Tibial artery (tissue), 1 donor: Measurements from ENCODE around the gene SYVN1.

GRCh38 chr11:64637210-64637685, 46.2 kb downstream of the SLC22A12 start:
- PRO-cap: no peak

DNA sequence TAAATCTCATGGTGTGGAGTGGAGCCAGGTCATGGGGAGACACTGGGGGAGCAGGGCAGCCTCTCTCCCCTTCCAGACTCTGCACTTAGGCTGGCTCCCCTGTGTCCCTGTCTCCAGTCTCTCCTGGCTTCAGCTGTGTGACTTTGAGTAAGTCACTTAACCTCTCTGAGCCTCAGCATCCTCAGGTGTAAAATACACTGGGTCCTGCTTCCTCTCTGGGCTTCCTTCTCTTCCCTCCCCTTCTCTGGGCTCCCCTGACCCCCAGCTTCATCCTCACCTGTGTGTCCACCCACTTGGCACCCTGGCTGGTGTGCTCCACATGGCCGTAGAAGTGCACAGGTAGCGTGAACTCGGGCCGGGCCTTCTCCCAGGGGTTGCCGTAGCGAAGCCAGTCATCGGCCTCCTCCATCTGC, 2.3 kb downstream of the PYGM start:
- PRO-cap: no peak

DNA sequence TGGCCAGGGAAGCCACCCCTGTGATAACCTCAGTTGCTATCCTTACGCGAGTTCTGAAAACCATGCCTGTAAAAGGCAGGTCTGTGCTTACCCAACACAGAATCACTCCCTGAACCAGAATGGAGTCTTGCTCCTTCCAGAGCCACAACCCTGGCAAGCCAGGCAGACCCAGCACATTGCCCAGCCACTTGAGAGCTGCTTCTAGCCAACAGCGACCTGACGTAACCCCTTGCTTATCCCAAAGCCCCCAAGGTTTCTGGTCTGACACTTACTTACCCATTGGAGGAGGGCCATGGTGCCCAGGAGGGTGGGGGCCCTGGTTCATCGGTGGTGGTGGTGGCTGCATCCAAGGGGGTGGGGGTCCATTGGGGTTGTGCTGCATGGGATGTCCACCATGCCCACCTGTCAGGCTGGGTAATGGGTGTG, 7.5 kb upstream of the PYGM start:
- PRO-cap: no peak

DNA sequence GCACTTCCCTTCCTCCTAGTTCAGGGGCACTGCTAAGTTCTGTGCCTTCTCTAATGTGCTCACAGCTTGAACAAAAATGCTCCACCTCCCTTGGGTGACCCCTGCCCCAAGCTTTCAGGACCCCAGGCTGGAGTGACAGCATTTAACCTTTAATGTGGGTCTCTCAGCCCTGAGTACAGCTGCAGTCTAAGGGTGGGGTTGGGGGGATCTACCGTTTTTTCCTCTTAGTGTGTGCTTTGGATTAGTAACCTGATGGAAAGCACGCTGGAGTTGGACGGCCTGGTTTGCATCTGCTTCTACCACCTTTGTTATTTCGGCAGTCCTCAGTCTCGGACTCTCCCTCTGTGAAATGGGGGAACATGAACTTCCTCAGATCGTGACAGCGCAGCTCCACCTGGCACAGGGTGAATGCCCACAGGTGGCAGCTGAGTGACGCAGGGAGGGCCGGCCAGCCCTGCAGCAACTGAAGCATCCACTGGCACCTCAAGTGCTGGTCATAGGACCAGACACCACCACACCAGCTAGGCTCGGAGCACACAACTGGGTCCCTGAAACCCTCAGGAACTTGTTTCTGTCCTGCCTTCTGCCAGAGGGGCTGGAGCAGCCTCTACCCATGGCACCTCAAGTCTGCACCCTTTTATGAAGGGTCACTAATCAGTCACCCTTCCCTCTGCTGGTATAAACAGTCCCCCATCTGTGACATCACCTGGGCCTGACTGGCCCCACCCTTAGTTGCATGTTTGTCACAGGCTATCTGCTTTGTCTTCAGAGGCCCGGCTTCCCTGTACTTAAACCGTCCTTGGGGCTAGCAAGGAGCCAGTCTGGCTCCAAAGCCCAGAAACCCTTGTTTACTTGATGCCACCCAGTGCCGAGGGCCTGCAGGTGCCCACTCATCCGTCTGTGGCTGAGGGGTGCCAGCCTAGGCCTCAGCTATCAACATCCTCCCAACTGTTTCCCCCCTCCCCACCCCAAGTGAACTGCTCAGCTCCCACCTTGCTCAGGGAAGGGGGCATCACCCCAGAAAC, 7.4 kb upstream of the CDC42BPG start:
- PRO-cap: no peak

DNA sequence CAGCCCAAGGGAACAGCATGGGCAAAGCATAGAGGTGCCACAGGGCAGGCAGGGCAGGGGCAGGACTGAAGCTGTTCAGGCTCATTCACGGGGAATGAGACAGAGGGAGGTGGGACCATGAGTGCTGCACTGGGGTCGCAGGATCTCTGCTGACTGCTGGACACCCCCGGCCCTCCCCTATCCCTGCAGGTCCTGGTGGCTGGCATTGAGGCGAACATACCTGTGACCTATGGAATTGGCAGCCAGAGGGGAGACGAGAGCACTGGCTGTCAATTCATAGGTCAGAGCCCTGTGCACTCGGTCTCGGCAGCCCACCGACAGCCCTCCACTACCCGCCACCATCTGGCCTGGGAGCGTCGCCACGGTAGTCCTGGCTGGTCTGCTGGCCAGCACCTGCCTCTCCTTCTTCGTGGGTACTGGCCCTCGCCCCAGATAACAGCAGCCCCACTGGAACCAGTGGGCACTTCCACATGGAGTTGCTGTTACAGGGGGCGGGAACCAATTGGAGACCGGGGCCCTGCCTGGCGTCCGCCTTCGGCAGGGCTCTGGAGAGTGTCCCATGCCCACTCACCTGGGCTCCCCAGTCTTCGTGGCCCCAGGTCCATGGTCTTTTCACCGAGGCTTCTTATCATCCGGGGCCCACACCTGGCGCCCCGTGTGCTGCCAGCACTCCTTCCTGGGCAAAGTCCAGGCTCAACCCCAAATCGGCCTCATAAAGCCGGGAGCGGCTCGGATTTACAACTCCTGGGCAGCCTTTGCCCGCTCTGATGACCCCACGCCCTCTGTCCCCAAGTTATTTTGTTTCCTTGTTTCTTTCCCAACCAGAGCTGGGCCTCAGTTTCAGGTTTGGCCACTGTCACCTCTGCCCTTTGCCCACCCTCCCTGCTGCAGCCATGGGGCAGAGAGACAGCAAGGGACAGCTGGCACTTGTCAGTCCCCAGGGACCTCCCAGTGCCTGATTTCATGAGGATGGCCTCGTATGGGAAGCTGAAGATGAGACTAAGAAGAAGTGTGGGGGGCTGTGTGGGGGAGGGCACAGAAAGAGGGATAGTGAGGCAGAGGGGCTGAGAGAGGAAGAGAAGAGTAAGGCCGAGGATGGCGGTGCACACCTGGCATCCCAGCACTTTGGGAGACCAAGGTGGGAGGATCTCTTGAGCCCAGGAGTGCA, 12.9 kb upstream of the EHD1 start:
- PRO-cap: no peak

DNA sequence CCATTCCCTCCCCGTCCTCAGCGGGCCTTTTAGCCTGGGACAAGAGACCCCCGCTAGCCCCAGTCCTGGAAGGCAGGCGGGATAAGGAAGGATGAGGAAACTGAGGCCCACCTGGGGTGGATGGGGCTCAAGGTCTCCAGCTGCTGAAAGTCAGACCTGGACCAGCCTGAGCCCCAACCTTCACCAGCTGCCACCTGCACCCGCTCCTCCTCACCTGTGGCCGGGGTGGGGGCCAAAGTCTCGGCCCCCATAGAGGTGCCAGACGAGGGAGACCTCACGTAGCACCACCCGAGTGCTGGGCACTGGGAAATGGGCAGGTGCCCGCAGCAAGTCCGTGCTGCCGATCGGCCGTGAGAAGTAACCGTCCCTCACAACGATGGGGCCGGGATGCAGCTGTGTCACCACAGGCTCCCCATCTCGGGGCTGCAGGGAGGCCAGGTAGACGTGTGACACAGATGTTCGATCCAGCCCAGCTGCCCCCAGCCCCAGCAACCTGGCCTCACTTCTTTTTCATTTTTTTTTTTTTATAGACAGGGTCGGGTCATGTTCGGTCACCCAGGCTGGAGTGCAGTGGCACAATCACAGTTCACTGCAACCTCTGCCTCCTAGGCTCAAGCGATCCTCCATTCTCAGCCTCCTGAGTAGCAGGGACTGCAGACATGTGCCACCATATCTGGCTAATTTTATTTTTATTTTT, 16.2 kb downstream of the ATG2A start:
- PRO-cap: no peak

DNA sequence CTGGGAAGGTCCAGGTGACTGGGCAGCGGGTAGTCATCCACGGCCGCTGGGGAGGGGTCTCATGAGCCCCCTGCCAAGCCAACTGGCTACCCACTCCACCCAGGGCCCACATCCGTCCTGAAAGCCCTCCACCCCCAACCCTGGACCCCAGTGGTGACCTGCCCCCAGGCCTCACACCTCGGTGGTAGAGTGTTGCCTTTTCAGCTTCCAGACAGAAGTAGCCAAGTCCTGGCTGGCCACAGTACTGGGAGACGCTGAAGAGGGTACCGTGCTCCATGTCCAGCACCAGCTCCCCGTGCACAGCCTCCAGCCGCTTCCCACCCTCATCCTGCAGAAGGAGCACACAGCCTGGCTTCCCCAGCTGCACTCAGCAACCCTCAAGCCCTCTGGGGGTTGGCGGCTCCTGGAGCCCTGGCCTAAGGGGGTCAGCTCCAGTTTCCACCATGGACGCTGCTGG, 10.5 kb downstream of the ATG2A start:
- PRO-cap: no peak

GRCh38 chr11:64913551-64913976, 3.4 kb downstream of the ATG2A start:
- PRO-cap: no peak

DNA sequence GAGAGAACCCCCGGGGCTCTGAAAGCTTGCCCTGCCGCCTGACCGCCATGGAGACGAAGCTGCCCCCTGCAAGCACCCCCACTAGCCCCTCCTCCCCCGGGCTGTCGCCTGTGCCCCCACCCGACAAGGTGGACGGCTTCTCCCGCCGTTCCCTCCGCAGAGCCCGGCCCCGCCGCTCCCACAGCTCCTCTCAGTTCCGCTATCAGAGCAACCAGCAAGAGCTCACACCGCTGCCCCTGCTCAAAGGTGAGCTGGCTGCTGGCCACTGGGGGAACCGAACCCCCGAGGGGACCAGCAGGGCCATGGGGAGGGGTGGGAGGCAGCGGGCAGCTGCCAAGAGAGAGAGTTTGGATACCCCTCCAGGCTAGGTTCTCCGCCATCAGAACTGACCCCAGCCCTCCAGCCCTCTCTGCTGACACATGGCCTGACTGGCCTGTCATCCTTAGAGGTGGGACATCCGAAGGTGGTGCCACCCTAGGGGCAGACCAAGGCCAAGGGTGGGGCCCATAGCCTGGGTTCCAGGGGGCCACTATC, 1.3 kb downstream of the PPP2R5B start:
- PRO-cap: no peak

GRCh38 chr11:64932614-64932958, 3.1 kb downstream of the GPHA2 start:
- PRO-cap: no peak

GRCh38 chr11:64971681-64971895, 320 bp downstream of the MAJIN start:
- PRO-cap: no peak

DNA sequence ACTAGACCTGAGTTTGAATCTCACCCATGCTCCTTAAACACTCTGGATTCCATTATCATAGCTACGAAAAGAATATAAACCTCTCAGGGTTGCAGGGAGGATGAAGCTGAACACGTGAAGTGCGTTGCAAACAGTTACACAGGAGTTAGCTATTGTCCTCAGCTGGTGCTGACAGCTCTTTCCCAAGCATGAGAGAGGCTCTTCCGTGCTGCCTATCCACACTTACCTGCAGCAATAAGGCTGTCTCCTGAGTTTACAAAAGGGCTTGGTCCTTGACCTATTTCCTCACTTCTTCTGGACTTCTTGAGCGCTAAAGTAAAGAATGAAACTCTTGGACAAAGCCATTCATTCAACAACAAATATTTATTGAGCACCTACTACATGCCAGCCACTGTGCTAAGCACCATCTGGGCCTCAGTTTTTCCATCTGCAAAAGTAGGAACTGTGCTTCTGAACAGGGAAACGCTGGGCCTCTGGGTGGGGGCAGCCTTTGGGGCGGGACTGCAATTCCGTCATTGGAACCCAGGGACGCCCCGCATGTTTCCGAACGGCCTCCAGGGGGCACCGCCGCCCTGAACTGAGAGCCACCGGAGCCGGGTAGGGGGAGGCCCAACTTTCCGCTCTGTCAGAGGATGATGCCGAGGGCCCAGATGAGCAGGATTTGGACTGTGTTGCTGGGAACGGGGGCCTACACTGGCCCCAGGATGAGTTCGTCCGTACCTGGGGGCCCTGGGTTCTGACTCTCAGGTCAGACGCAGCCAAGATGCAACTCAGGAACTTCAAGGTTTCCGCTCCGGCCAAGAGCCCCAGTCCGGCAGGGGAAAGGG, 631 bp upstream of the ARL2 start:
- PRO-cap: unidirectional peak, plus-strand start at position 580 of the sequence

DNA sequence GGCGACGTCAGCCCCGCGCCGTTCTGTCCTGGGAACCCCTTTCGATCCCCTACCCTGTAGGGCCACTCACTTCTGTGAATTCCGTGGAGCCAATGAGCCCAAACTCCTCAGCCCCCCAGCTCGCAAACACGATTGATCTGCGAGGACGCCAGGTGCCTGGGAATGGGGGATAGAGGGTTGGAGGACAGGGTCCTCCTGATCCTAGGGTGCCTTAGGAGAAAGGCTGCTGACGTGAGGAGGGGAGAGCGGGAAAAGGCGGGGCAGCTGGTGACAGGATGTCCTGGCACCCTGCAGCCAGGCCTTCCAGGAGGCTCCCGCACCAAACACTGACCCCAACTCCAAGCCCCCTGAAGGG, 7.2 kb downstream of the SAC3D1 start:
- PRO-cap: no peak

DNA sequence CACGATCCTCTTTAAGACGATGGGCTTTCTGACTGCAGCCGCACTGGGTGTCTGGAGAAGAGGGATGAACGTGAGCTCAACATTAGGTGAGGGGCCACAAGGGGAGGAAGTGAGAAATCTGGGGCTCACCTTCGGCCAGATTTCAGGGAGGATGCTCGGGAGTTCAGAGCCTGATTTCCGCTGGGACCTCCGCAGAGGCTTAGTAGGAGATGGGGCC, 432 bp downstream of the CDCA5 start:
- PRO-cap: no peak

DNA sequence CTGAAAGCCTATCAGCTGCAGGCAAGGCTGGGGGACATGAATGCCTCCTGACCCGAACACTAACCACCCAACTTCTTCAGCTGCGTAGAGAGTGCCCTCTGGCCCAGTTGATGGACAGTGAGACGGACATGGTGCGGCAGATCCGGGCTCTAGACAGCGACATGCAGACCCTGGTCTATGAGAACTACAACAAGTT, 802 bp downstream of the VPS51 start:
- PRO-cap: no peak

- PRO-cap: bidirectional peak, plus-strand start at chr11:65134565, minus-strand start at chr11:65134519; bidirectional peak, plus-strand start at chr11:65134810, minus-strand start at chr11:65134814
Measured at GRCh38 chr11:65134138-65134929, at the start of gene SYVN1. SYVN1 (minus strand) TSS chr11:65134519.

DNA sequence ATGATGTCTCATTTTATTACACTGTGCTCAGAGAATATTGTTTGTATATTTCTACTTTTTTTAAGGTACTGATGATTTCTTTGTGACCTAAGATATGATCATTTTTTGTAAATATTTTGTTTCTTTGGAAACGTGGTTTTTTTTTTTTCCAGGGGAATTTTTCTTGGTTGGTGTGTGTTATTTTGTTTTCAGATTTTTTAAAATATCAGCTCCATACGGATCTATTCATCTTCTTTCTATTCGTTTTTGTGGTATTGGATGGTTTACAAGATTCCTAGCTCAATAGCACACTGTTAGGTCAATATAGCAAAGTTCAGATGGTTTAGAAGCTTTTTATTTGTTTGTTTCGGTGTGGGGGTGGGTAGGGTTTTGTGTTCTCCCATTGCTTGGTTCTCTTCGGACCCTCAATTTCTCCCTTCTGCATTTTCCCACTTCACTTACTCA, 4.7 kb upstream of the SPDYC start:
- PRO-cap: no peak

- PRO-cap: no peak
Measured at GRCh38 chr11:65182181-65183044, 685 bp downstream of the CAPN1 start.

- PRO-cap: no peak
Measured at GRCh38 chr11:65380482-65381209, 1.8 kb downstream of the SLC25A45 start.

DNA sequence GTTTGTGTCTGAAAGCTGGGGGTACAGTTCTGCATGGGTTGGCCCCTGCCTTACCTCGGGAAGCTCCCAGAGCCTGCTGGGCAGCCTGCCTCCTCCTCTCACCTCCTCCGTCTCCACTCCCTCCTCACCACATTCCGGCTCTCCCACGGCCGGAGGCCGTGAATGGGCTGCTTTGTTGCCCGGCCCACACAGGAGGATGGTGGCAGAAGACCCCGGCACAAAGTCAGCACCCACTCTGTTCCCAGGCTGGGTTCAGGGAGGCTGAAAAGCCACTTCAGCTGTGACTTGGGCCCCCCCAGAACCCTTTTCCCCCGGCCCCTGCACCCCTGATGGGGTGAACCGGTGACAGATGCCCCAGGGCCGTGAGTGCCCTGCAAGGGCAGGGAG, 4.3 kb downstream of the FRMD8 start:
- PRO-cap: no peak